RPMI7951 (cell line): ENCODE measurements around a stretch of chr10.

DNA sequence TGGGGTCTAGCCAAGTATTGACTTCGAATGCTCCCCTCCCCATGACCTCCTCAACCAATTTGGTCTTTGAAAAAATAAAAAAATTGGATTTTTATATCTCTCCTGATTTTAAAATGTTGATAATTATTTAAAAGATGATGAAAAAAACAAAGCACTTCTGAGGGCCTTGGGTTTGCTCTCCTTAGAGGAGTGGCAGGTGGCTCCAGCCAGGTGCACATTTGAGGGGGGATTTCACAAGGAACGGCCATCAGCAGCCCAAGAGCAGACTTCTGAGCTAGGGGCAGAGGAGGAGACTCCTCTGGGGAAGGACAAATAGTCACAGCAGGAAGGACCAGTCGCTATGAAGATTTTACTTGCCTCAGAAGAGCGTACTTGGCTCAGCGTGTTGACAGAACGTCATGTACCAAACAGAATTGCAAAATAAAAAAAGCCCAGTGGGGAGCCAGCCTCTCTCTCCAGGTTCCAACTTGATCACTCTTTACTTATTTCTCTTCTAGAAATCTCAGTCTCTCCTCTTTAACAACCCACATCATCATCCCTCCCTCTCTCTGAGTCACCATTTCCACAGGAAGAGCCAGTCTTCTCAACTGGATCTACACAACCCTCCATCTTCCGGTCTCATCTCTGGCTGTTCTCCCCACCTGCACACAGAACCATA, 718.5 kb downstream of the GRID1 start:
- RAMPAGE, long total RNA, result no peak

- RAMPAGE, long total RNA, result no peak
These were observed 625.0 kb downstream of the GRID1 start for GRCh38 chr10:85741516-85742059.

- RAMPAGE, long total RNA, result no peak
These were observed 5.5 kb downstream of the LDB3 start for GRCh38 chr10:86673669-86674394.

GRCh38 chr10:86693638-86694178, 25.4 kb downstream of the LDB3 start:
- RAMPAGE, long total RNA, result no peak

DNA sequence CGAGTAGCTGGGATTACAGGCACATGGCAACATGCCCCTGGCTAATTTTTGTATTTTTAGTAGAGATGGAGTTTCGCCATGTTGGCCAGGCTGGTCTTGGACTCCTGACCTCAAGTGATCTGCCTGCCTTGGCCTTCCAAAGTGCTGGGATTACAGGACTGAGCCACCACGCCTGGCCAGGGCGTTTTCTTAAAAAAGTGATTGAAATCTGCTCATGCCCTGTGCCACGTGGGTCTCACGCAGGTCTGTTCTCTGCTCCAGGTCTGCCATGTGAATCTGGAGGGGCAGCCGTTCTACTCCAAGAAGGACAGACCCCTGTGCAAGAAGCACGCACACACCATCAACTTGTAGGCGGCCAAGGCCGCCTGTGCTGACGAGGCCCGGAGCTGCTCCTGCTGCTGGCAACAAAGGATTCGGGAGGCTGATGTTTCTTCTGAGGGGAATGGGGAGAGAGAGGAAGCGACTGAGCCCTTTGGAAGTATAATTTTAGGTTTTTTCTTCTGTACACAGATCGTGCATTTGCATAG, 23.7 kb upstream of the BMPR1A start:
- RAMPAGE, long total RNA, result no peak

DNA sequence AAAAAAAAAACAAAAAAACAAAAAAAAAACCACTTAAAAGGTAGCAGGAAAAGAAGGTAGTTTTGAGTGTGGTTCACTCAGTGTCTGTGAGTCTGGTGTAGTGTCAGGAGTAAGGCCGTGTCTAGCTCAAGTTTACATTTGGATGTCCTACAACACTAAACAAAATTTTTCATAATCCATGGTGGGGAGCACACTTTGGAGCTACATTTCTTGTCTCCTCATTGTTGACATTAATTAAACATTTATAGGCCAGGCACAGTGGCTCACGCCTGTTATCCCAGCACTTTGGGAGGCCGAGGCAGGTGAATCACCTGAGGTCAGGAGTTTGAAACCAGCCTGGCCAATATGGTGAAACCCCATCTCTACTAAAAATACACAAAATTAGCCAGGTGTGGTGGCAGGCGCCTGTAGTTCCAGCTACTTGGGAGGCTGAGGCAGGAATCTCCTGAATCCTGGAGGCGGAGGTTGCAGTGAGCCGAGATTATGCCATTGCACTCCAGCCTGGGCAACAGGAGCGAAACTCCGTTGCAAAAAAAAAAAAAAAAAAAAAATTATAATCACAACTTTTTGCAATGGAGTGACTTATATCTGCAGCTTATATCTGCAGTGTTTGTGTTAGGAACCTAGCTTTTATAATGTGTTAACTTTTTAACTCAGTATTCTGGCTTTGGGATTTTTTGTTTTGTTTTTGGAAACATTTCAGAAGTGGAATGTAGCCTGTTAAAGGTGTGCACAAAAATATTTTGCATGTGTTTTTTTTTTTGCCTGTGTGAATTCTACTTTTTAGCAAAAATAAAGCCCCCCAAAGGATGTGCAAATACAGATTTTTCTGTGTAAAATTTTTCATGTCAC, 20.9 kb upstream of the BMPR1A start:
- RAMPAGE, long total RNA, result no peak

GRCh38 chr10:86769185-86770206, 13.1 kb downstream of the BMPR1A start:
- RAMPAGE, long total RNA, result no peak

GRCh38 chr10:86942247-86943024, 15.0 kb downstream of the MMRN2 start:
- RAMPAGE, long total RNA, result no peak

DNA sequence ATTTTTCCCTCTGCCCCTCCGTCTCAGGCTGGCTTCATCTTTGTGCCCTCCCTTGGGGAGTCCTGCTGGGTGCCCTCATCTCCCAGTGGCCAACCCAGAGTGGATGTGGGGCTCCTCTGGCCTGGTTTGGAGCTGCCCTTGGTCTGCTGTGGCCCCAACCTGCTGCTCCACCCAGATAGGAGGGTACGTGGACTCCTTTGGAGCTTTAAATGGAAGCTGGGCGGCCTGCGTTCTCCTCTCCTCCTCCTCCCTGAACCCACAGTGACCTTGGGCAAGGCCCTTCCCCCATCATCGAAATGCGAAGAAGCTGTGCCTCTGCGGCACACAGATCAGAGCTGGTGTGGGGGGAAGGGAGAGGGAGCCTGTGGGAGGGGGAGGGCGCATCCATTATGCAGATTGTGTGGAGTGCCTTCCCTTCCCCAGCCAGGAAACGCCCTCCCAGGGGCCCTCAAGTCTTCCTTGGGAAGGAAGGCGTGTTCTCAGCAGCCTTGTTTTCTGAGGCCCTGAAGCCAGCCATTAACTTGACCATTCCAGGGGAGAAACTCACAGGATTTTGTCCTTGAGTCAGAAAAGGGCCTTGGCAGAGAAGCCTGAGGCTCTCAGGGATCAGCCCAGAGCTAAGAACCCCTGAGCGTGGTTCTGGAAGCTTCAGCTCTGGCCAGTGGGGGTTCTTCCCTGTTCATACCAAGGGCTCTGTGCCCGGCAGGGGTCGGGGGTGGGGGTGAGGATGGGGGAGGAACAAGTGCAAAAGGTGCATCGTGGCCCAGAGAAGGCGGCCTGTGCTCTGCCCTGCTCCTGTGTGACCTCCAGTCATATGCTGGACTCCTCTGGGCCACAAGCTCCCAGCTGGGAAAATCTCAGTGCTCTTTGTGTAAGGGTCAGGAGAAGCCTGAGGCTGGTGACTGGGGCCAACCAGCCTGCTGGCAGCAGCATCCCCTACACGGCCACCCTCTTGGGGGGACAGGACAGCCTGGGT, 3.0 kb downstream of the MMRN2 start:
- RAMPAGE, long total RNA, result no peak

DNA sequence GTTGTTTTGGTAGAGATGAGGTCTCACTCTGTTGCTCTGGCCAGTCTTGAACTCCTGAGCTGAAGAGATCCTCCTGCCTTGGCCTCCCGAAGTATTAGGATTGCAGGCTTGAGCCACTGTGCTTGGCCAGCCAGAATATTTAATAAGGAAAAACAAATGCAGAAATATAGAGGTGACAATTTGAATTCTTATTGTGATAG, 4.3 kb downstream of the PAPSS2 start:
- RAMPAGE, long total RNA, result no peak

DNA sequence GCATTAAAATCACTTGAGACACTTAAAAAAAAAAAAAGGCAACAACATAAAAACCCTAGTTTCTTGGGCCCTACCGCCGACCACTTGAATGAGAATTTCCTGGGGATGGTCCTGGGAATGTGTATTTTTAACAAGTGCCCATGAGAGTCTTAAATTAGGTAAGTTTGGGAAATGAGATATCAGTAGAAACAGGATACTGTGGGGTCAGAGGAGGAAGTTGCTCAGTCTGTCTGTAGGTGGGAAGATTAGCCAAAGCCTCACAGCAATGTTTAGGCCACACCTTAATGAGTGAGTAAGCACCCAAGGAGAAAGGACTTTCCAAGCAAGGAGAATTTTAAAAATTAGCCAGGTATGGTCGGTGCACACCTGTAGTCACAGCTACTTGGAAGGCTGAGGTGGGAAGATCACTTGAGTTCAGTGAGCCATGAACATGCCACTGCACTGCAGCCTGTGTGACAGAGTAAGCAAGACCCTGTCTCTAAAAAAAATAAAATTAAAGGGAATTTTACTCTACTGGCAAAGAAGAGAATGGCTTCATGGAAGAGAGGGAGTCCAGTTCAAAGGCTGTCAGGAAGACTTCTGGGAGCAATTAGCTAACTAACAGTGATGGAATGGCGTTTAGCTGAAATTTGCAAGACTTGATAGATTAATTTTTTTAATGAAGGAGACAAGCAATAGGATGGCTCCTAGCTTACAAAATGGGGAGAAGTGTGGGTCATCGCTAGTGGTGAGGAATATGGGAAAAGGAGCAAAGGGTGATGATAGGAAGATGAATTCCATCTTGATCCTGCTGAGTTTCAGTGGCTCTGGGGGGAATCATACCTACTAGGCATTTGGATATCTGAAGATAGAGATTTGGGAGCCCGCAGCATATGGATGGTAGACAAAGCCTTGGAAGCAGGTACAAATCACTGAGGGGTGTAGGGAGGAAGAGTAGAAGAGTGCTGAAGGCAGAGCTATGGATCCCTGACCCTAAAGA, 32.1 kb downstream of the PAPSS2 start:
- RAMPAGE, long total RNA, result no peak

DNA sequence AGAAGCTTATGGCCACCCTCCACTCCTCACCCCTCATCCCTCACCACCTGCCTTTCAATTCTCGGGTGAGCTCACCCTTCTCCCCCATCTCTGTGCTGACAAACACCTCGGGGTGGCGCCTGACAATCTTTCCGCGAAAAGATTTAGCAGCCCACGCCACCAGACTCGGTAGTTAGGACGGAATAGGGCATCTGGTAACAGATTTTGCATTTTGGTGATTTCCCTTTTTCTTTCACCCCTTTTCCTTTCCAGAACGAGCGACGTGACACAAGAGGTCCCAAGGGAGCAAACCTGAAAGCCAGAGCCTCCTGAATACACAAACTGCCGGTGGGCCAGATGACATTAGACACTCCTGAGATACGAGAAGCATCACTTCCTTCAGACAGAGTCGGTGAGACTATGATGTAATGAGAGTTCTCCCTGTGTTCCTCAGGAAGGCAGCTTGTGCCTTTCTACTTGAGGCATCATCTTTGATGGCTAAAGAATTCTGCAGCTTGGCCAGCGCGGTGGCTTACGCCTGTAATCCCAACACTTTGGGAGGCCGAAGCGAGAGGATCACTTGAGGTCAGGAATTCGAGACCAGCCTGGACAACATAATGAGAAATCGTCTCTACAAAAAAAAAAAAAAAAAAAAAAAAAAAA, 745 bp upstream of the ATAD1 start:
- RAMPAGE, long total RNA, result no peak

DNA sequence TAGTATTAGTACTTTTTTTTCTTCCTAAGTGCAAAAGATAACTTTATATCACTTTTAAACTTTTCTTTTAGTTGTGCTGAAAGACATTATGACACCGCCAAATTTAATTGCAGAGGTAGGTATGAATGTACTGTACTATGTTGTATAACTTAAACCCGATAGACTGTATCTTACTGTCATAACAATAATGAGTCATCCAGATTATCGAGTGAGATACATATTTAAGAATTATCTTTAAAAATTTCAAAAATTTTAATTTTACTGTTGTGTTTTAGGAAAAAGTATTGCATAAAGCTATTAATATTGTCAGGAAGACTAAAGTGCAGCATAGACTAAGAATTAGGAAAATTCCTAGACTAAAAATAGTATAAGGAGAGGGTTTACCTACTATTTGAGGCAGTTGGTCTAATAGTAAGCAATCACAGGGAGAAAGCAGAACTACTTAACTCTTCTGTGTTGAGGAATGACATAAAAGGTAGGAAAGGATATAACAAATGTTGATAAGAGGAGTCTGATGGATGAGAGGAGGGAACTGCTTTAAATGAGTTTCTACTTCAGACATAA, 67.6 kb downstream of the PTEN start:
- RAMPAGE, long total RNA, result no peak

- RAMPAGE, long total RNA, result no peak
These were observed 82.0 kb downstream of the PTEN start for GRCh38 chr10:87945295-87945985.

- RAMPAGE, long total RNA, result no peak
These were observed 102.3 kb downstream of the PTEN start for GRCh38 chr10:87965510-87966300.

DNA sequence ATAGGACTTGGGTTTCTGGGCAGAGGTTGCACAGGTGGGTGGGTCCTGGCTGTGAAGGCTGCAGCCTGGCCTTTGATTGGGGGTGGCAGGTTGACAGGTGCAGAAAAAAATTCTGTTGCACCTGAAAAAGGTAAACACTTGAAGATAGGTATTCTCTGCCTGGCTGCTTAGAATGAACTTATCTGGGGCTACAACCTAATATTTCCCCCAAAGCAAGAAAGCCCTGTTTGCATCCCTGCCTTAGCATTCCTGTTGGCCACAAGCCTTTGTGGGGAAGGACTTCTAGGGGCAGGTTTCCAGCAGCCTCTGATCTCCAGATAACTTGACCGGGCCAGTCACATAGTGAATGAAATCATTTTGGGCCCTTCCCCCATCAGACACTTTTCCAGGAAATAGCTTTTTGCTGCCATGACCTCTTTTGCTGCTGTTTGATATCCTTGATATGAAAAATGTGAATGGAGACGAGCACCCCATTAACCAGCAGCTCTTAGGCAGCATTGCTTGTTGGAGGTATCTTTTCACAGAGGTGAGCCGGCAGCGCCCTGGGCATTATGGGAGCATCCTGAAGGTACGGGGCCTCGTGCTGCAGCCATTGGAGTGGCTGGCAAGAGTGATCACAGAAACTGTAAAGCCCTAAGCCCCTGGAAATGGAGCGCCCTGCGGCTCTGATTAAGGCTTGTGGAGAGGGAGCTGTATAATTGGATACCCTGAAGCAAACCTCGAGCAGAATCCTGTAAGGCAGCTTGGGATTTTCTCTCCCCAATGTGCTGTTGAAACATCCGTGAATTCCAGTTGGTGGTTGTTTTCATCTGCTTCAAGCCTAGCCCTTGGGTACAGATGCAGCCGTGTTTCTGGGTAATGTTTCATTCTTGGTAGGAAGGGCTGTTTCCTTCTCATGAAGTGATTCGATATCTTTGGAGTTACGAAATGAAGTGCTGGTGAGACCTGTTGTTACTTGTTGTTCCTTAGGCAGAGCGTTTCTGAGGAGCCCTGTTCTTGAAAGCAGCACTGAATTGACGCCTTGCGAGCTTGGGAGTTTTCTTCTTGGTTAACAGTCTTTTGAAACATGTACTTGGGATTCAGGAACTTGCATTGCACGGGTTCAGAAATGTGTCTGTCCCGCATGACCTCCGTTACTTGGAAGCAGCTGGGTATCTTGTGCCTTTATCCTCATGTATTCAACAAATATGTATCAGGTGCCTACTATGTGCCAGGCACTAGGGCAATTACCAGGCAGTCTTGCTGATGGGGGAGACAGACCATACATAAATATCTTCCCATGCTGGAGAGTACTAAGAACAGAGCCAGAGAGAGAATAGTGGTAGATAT, 179.0 kb downstream of the PTEN start:
- RAMPAGE, long total RNA, result no peak

DNA sequence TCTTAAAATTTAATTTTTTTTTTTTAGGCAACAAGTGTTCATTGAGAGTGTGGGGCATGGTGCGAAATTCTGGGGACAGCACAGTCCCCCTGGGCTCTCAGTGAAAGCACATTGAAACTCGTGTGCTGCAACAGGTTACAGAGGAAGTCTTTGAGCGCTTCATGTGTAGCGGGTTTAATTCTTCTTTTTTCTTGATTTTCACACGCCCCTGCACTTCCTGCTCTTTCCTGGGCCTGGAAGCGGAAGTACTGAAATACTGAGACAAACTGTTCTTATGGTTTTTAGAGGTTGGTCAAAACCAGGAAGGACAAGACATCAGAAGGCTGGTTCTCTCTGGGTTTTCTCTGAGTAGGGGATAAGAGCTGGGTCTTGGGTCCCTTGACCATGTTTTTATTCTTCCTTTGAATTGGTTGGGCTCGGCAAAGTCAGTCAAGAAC, 203.5 kb downstream of the PTEN start:
- RAMPAGE, long total RNA, result no peak

DNA sequence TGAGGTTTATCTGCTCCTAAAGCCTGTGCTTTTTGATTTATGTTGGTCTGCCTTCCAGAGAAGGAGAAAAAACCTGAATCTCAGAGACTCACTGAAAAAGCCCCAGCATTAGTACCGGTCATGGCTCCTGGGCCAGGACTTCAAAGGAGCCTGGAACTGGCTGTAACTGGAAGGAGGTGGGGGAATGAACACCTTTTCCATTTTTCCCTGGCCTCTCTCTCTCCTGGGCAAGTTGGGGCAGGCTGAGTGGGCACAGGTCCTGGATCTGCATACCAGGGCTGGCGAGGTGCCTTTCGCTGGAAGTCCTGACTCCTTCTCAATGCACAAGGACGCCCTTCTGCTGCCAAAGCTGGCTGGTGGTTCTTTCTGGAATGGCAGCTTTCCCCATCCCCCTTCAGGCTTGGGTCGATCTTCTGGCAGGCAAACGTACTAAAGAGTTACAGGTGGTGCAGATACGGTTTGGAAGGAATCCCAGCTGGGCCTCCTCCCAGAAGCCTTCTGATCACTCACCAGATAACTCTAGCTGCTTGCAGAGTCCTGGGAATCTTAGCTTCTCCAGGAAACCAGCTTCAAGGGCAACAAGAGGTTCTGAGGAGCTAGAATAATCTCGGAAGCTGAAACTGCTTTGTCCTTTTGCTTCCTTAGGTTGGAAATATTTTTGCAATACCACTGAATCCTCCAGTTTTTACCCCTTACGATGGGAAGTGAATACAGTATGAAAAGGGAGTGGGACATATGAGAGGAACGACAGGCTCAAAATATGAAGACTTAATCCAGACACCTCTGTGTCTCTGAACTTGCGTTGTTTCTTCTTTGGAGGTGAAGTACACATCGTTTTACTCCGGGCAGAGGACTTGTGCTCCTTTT, 268.4 kb downstream of the PTEN start:
- RAMPAGE, long total RNA, result no peak

DNA sequence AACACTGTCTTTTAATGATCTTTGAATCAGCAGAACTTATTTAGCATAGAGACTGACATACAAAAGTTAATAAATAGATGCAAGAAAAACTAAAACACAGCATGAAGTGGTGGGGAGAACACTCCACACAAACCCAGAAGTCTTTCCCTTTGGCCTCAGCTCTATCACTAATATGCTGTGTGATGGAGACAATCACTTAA, 284.6 kb downstream of the PTEN start:
- RAMPAGE, long total RNA, result no peak

DNA sequence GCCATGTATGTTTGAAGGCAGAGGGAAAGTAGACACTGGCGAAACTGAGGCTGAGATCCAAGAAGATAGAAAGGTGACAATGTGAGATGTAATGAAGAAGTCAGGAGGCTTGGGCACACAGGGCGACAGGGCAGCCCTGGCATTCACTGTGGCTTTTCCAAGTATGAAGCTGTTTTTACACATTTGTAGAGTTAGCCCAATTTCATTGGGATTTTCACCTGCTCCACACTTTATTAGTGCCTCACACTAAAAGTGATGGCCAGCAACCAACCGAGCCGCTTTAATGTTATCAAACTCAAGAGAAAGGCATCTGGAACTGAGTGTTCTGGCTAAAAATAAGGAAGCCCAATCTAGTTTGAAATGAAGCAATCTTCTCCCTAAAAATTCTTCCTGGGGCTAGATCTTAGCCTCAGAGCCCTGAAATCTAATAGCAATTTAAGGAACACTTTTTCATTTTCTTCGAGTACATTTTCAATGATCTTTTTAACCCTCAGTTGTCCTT, 108.1 kb downstream of the RNLS start:
- RAMPAGE, long total RNA, result no peak